M059J (cell line): ENCODE measurements around the genes JADE2, PITX1, MACROH2A1 and CXCL14.

- RAMPAGE, long total RNA: no peak
Observed at GRCh38 chr5:134458280-134458978, 46.7 kb upstream of the CDKN2AIPNL start.

- RAMPAGE, long total RNA: no peak
Observed at GRCh38 chr5:134465554-134466255, 54.0 kb upstream of the CDKN2AIPNL start.

DNA sequence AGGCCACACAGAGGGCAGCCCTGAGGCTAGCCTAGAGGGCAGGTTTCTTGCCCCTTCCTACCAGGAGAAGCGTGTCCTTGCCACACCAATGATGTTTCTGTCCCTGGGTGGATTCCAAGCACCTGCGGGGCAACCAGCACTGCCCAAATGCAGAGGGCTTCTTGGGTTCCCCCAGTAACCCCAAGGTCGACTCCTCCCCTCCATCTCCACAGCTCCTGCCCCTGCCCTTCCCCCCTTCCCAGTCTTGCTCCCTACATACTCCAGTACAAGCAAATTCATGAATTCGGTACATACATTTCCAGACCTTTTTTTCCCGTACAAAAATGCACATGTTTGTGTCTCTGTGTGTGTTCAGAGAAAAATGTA, 12.8 kb upstream of the JADE2 start:
- RAMPAGE, long total RNA: no peak

DNA sequence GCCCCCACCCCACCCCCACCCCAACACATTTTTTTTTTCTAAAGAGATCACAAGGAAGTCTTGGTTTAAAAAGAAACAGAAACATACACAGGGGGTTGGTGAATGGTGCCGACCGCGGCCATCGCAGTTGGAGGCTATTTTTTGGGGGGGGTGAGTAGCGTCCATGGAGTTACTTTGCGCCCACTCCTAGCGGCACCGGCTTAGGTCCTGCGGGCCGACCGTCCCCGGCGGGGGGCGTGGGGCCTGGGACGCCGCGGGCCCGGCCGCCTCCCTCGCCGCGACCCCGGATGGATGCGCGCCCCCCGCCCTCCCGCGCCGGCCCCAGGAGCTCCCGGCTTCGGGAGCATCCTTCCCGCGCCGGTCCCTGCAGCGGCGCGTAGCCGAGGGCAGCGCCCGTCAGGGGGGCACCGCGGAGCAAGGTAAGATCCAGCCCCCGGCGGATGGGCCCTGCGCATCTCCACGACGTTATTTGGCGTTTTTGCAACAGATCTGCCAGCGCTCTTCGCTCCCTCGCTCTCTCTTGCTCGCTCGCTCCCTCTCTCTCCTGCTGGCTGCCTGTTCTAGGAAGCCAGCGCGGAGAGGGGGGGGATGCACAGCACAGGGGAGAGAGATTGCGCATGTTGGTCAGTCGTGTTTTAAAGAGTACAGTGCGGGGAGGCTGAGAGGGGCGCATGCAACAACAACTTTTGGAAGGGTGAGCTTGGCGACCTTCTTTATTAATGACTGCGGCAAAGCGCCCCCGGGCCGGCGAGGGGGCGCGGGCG, at the start of gene JADE2:
JADE2 (plus strand) TSS at position 78 of the 764 bp plus-strand sequence.
- RAMPAGE, long total RNA: no peak

DNA sequence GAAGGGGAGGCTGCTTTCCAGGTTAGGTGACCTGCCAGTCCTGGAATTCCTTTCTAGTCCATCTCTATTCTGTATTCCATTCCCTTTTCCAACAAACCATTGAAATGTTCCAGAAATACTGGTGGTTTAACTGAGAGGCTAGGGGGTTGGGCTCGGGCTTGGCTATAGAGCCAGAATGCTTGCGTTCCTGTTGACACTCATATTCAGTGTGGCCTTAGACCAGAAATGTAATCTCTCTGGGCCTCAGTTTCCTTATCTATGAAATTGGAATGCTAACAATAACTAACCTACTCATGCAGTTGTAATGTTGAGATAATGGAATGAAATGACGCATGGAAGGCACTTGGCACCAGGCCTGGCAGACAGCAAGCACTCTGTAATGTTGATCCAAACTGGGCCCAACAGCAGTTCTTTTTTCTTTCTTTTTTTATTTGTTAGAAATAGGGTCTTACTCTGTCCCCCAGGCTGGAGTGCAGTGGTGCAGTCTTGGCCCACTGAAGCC, 26.8 kb downstream of the JADE2 start:
- RAMPAGE, long total RNA: no peak

GRCh38 chr5:134592375-134592968, 40.2 kb downstream of the SAR1B start:
- RAMPAGE, long total RNA: no peak

GRCh38 chr5:134876689-134877308, 2.6 kb downstream of the TXNDC15 start:
- RAMPAGE, long total RNA: no peak

- RAMPAGE, long total RNA: no peak
Observed at GRCh38 chr5:134935568-134935956, 30.6 kb downstream of the PCBD2 start.

- RAMPAGE, long total RNA: no peak
Observed at GRCh38 chr5:134965558-134966061, 2.1 kb upstream of the CATSPER3 start.

GRCh38 chr5:135033927-135034991, at the start of gene PITX1:
TSS of gene PITX1 (minus strand) at chr5:135034228.
- RAMPAGE, long total RNA: no peak

DNA sequence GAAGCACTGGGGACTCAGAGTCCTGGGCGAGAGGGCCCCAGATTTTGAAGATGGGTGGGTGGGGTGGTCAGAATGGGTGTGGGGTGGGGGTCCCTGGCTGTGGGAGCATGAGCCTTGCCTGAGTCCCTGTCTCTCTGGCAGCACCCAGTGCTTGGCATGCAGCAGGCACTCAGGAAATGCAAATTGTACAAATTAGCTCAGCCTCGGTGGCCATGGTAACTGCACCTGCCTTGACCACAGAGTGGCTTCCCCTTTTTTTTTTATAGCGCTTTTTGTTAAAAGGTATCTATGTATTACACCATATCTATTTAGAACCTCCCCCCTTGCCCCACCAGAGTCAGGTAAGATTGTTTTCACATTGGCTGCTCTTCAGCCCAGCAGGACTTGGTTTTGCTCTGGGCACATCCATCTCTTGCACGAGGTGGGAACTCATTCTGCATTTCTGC, 19.3 kb upstream of the PITX1 start:
- RAMPAGE, long total RNA: no peak

- RAMPAGE, long total RNA: no peak
Observed at GRCh38 chr5:135372548-135373543, 26.2 kb downstream of the MACROH2A1 start.

DNA sequence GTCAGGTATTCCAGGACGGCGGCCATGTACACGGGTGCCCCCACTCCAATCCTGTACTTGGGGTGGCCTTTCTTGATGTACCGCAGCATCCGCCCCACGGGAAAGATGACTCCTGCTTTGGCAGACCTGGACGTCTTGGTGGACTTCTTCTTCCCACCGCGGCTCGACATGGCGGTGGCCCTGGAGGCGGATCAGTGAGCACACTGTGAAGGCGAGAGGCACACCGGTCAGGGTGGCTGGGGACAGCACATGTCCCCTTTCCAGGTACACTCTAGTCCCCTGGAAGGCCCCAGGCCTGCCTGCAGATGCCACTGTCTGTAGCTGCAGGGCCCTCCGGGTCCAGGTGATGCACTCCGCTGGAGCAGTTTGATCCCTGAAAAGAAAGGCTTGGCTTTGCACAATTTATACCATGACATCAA, 10.1 kb downstream of the MACROH2A1 start:
- RAMPAGE, long total RNA: no peak

- RAMPAGE, long total RNA: no peak
Observed at GRCh38 chr5:135395510-135396161, 3.4 kb downstream of the MACROH2A1 start.

DNA sequence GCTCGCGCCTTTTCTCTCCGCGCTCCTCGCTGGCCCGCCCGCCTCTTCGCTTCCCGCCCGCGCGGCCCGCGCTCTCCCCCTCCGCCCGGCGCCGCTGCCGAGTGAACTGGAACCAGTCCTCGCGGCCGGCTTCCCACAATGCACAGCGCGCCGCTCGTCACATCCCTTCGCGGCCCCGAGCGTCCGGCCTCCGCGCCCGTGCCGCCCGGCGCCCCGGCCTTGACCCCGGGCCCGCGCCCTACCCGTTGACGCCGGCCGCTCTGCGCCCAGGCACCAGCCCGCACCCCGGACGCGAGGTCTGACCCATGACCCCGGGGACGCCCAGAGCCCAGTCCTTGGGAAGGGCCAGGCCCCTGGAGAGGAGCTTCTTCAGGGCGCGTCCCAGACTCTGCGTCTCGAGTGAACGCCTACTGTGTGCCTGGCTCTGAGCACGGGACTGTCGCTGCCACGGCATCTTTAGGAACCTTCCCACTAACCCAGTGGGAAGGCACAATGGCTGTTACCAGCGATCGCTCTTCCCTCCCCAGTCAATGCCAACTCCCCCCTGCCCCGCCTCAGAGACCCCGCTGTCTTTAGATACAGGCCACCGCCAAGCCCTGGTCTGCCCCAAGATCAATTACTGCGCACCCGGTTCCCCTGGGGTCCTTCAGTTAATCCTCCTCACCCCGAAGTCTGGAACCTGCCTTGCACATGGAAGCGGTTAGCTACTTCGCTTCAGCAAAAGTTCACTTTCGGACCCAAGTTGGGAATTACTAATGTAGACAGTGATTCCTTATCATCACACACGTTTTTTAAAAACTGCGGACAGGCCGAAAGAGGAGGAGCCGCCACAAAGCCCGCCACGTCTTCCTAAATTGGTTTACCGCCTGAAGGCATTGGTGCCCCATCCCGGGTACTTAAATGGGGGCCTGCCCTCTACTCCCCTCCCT, at the start of gene MACROH2A1:
MACROH2A1 (minus strand) TSS at position 110 of the 929 bp plus-strand sequence.
- RAMPAGE, long total RNA: start-site peak on the minus strand centred at position 33 of the sequence, 31 bp wide, 111 and 325 reads in 2 replicates

GRCh38 chr5:135433529-135434053, 13.6 kb downstream of the DCANP1 start:
- RAMPAGE, long total RNA: no peak

DNA sequence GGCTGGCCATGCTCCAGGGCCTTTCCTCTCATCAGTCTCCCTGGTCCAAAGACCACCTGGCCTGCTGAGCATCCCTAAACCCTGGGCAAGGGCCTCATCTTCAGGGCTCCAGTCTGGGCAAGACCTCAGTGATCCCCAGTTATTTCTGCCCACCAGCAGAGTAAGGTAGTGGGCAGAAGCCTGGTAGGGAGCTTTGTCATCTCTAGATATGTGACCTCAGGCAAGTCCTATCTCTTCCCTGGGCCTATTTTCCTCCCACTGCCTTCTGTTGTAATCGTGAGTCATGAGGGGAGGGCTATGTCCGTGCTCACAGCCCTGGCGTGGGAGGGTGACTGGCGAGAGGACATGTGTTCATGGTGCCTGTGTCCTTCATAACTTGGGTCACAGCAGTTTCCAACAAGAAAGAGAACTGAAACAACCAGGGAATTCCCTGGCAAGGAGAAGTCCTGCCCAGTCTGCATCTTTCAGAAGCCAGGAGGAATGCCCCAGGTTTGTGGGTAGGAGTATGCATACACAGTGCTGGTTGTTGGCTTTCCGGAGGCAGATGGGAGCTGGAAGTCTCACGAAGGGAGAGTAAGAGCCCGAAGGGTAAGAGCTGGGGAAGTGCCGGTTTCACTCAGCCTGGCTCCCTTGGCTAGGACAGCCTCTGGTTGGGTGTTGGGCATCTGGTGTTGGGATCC, 4.1 kb upstream of the TIFAB start:
- RAMPAGE, long total RNA: no peak

- RAMPAGE, long total RNA: no peak
Observed at GRCh38 chr5:135560766-135561220, 18.0 kb downstream of the CXCL14 start.

GRCh38 chr5:135578589-135579320, at the start of gene CXCL14:
TSS of gene CXCL14 (minus strand) at chr5:135578991.
- RAMPAGE, long total RNA: no peak

DNA sequence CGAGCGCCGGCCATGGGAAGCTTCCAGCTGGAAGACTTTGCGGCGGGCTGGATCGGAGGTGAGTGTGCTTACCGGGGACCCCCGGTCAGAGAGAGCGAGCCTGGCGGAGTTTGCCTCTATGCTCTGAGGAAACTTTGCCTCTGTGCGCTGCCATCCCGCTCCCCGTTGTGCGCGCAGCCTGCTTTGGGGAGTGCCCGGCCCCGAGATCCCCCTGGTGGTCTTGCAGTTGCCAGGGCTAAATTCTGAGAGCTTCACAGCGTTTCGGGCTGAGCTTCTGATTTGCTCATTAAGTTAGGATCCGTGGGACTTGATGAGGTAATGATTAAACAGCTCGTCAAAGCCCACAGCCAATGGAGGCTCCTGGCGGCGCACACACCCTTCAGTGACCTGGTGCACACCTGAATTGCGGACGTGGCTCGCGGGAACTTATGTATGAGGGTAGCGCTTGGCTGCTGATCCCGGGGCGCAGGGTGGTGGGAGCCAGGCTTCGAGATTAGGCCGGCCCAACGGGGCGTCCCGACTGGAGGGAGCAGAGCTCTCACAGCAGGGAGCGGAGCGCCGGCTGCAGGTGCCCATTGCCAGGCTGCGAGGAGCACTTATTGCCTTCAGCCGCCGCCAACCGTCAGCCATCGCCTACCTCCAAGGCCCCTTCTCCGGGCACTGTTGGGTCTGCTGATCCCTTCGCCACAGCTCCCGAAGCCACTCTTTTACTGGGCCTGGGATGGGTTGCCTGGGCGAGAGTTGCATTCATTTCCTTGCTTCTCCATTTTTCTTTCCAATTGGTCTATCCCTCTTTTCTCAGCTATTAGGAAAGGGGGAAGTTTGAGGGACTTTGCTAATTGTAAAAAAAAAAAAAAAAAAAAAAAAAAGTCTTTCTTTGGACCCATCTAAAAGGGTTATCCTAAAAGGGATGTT, 630 bp downstream of the SLC25A48 start:
- RAMPAGE, long total RNA: no peak